Neural progenitor cell (in vitro differentiated cells): ENCODE measurements around a stretch of chr14.

DNA sequence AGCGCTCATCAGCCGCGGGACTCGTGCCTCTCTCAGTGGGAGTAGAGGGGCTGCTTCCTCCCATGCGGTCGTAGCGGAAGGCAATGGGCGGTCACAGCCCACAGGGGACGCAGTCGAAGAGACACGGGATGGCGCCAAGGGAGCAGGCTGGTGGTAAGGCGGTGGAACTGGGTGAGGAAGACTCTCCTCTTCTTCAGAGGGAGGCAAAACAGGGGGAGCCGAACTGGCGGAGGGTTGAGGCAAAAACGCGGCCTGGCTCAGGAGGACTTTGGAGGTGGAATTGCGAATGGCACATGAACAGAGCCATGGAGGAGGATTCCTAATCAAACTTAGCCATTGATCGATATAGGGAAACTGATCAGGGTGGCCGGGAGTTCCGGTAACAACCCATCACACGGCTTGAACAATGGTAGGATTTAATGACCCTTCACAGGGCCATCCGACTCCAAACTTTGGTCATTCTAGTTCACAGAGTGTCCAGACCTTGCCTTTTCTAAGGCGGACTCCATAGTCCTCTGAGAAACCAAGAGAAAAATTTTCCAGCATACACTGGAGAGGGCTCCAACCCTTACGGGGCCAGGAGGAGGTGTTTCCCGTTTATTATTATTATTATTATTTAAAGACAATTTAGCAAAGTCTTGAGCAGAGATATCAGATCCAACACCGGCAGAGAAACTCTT lies 677.9 kb downstream of the TMEM121 start:
- RAMPAGE, long total RNA, result no peak

DNA sequence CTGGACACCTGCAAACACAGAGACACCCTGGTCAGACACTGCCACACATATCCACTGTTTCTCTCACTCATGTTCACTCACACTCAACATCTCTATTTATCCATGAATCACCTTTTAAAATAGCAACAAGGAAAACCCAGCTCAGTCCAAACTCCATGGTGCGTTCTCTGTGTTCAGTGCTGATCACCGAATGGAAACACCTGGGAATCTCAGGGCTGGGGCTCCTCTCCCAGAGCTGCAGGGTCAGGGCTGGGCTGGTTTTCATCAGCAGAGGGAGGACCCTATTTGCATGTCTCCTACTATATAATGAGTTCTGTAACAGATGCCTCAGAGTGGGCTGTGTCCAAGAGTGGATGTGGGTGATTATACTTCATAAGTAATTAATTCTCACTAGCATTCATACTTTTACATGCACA lies 944.2 kb downstream of the TMEM121 start:
- RAMPAGE, long total RNA, result no peak

GRCh38 chr14:106643530-106643835 lies 1117.1 kb downstream of the TMEM121 start:
- RAMPAGE, long total RNA, result no peak

DNA sequence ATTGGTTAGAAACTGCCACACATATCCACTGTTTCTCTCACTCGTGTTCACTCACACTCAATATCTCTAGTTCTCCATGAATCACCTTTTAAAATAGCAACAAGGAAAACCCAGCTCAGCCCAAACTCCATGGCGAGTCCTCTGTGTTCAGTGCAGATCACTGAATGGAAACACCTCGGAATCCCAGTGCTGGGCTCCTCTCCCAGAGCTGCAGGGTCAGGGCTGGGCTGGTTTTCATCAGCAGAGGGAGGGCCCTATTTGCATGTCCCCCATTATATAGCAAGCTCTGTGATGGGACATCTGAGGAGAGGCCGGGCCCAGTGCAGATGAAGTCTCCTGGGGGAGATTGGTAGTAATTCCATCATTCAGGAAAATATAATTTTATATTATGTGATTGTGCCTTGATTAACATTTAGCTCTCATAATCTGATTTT lies 1149.0 kb downstream of the TMEM121 start:
- RAMPAGE, long total RNA, result no peak